Stomach (tissue), 7 donors: Measurements from ENCODE around the genes TIA1, NAGK and DYSF.

GRCh38 chr2:70104600-70105137 is 17.4 kb downstream of the PCBP1 start:
- PRO-cap: no peak
- RAMPAGE, long total RNA, 5 experiments: no peak in any of the 5 experiments
- RRBS: no CpG with 5 or more reads among the region's 6 CpGs

GRCh38 chr2:70224465-70224948 is 23.9 kb downstream of the TIA1 start:
- PRO-cap: no peak
- RAMPAGE, long total RNA, 5 experiments: no peak in any of the 5 experiments
- RRBS: no CpG with 5 or more reads among the region's 3 CpGs

- PRO-cap: unidirectional peak, plus-strand start at chr2:70248030; bidirectional peak, plus-strand start at chr2:70248762, minus-strand start at chr2:70248660
- RAMPAGE, long total RNA, 5 experiments: start-site peak on the minus strand in 5 of 5 experiments, at chr2:70248470-70248780 at its widest, 28 to 1,257 reads per replicate
- RRBS: no CpG with 5 or more reads among the region's 61 CpGs
These were observed at the start of gene TIA1 for GRCh38 chr2:70247727-70248931. Gene TIA1 (minus strand): TSS chr2:70248628.

- PRO-cap: no peak
- RAMPAGE, long total RNA, 5 experiments: no peak in any of the 5 experiments
- RRBS: no CpG with 5 or more reads among the region's 4 CpGs
These were observed 81.0 kb downstream of the TGFA start for GRCh38 chr2:70472684-70472927.

DNA sequence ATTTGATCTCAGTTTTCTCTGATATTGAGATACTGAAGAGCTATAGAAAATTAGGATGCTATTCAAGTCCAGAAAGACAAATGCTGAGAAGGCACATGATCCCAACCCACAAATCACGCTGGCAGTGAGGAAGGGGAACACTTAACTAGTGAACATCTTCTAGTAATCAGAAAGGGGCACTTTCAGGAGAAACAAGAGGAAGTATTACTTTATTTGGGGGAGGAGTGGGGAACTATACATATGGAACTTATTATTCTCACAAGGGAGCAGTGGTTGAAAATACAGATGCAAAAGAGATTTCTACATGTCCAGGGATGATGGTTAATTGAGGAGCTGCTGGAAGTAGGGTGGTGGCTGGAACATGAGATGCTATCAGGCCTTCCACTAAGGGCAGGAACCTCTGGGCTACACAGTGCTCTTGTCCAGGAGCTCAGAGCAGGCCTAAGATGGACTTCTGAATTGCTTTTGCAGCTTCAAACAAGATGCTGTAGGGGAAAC is 79.3 kb downstream of the TGFA start:
- PRO-cap: no peak
- RAMPAGE, long total RNA, 5 experiments: no peak in any of the 5 experiments
- RRBS: no CpG with 5 or more reads among the region's 1 CpG

- PRO-cap: no peak
- RAMPAGE, long total RNA, 5 experiments: no peak in any of the 5 experiments
- RRBS: no CpG with 5 or more reads among the region's 3 CpGs
These were observed 28.6 kb downstream of the TGFA start for GRCh38 chr2:70524824-70525661.

DNA sequence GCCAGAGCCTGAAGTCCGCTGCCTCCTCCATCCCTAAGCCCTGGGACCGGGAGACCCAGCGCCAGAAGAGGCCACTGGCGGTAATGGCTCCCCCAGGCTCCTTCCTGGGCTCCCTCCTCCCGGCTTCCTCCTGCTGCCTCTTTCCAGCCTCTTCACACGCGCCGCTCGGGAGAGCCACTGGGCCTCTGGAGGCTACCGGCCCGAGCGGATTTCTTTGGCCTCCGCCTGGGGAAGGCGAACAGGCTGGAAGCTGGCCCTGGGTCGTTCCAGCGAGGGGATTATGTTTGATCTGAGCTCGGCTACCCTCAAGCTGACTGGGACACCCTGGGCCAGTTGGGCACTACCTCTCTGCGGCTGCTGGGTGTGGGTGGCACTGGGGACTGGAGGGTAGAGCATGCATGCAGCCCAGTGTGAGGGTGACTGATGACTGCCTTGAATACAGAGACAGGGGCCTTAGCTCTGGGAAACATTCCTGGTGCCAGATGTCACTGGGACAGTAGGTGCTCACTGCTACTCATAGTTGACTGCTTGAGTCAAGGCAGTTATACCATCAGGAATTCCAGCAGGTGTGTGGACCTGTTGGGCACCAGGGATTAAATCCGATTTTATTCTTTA is 1.5 kb downstream of the VAX2 start:
- PRO-cap: no peak
- RAMPAGE, long total RNA, 5 experiments: no peak in any of the 5 experiments
- RRBS: 38% methylated on average over 8 of the region's 19 CpGs

DNA sequence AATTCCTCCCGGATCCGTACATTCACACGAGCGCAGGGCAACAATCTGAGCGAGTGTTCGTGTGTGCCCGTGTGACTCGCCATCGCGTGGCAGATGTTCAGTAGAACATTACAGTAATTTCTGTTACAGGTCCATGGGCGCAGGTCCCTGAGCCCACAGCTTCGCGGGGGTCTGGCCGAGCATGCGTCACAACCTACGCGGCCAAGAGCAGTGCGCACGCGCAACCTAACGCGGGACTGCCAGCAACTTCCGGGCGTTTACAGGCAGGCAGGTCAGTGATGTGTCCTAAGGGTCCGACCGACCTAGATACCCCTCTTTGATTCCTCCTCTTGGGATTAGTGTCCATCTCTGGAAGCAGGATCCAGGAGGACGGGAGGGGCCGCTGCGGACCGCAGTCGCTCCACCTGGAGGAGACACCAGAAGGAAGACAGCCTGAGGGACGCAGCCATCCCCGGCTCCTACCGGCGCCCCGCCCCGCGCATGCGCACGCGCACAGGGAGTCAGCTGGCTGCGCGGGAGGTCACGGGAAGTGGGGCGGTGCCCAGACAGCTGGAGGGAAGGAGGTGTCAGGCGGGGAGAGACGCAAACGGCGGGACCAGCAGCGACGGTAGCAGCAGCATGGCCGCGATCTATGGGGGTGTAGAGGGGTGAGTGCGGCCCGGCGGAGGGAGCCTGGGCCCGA is at the start of gene NAGK:
NAGK (plus strand) TSS at position 583 of the 682 bp plus-strand sequence.
- PRO-cap: bidirectional peak, plus-strand start at position 245 of the sequence, minus-strand start at position 173 of the sequence; bidirectional peak, plus-strand start at position 585 of the sequence, minus-strand start at position 471 of the sequence
- RAMPAGE, long total RNA, 5 experiments: start-site peak on the plus strand in 4 of 5 experiments, centred at positions 554 to 587 of the sequence, 14 to 120 reads per replicate
- RRBS: 2% methylated on average over 3 of the region's 57 CpGs

DNA sequence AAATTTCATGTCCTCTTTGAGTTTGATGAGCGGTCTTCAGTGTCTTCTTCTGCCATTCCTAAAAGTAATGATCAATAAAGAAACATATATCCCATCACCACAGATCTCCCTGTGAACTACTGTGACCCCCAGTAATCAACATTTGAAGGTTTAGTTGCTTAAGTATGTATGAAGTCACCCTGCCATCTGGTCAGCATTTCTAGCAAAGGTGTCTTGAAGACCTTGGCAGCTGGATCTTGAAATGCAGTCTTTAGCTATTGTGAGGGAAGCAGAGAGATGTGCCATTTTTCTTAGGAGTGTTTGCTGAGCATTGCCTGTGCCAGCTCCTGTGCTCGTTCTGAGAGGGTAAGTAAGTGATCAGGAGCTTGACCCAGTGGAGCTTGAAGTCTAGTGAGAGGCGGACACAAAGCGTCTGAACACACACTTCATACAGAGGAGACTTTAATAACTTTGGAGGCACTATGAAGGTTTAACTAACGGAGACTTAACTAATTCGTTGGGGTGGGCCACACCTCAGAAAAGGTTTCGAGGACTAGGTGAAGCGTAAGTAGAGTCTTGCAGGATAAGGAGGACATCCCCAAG is 1.4 kb downstream of the NAGK start:
- PRO-cap: no peak
- RAMPAGE, long total RNA, 5 experiments: start-site peak on the plus strand in 4 of 5 experiments, centred at positions 233 to 382 of the sequence, 6 to 22 reads per replicate
- RRBS: no CpG with 5 or more reads among the region's 8 CpGs

DNA sequence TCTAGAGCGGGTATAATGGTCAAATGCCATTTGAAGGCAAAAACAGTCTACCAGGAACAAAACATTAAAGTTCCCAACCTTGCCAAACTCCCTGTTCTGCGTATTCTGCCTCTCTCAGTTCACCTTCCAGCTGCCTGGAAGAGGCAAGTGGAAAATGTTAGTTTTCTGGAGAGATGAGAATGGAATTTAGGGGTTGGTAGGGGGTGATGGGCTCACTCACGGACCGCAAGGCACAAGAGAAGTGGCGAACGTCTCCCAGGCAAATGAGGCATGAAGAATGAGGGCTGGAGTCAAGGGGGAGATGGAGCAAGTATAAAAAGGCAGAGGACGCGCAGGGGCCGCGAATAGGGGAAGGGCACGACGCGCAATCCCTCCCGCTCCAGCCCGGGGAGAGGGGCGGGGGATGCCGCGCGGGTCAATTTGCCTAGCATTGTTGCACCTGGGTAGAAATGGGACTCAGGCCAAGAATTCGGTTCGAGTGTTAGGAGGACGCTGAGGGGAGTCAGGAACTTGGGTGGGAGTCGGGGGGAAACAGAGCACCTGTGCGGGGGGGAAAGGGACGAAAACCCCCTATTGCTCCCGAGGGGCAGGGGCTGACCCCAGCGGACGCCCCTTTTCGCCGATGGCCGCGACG is 655 bp downstream of the PAIP2B start:
- PRO-cap: bidirectional peak, plus-strand start at position 343 of the sequence, minus-strand start at position 264 of the sequence
- RAMPAGE, long total RNA, 5 experiments: no peak in any of the 5 experiments
- RRBS: no CpG with 5 or more reads among the region's 33 CpGs

- PRO-cap: unidirectional peak, plus-strand start at chr2:71276602; bidirectional peak, plus-strand start at chr2:71276934, minus-strand start at chr2:71276778
- RAMPAGE, long total RNA, 5 experiments: no peak in any of the 5 experiments
- RRBS: 2% methylated on average over 37 of the region's 98 CpGs
These were observed 49.7 kb upstream of the PAIP2B start for GRCh38 chr2:71276253-71277337.

DNA sequence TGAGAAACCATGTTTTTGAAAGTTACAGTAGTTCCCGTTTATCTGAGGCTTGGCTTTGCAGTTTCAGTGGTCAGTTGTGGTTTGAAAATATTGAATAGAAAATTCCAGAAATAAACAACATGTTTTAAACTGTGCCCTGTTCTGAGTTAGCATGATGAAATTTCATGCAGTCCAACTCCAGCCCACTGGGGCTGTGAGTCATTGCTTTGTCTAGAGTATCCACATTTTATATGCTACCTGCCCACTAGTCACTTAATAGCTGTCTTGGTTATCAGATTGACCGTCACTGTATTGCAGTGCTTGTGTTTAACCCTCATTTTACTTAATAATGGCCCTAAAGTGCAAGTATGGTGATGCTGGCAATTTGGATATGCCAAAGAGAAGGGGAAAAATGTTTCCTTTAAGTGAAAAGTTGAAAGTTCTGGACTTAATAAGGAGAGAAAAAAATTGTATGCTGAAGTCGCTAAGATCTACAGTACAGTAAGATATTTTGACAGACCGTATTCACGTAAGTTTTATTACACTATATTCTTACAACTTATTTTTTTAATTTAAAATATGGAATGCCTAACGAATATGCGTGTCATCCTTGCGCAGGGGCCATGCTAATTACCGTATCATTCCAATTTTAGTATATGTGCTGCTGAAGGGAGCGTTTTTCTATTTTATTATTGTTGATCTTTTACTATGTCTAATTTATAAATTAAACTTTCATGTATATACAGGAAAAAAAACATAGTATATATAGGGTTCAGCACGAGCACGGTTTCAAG is 47.8 kb downstream of the ZNF638 start:
- PRO-cap: no peak
- RAMPAGE, long total RNA, 5 experiments: no peak in any of the 5 experiments
- RRBS: no CpG with 5 or more reads among the region's 12 CpGs

GRCh38 chr2:71390355-71391107 is 58.9 kb downstream of the ZNF638 start:
- PRO-cap: no peak
- RAMPAGE, long total RNA, 5 experiments: no peak in any of the 5 experiments
- RRBS: no CpG with 5 or more reads among the region's 9 CpGs

DNA sequence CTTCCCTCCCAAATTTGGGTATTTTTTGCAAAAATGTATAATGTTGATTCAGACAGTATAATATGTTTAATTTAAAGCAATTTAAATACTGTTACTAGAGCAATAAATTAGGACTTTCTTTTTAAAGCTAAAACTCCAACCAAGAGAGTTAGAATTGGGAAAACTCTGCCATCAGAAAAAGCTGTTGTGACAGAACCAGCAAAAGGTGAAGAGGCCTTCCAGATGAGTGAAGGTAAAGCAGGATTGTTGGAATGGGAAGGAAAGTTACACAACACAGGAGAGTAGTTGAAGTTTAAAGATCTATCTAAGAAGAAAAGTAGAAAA is 38.1 kb upstream of the DYSF start:
- PRO-cap: no peak
- RAMPAGE, long total RNA, 5 experiments: start-site peak on the plus strand in 1 of 5 experiments, centred at position 136 of the sequence, 12 reads per replicate

- PRO-cap: bidirectional peak, plus-strand start at chr2:71466699, minus-strand start at chr2:71466594
- RAMPAGE, long total RNA, 5 experiments: start-site peak on the plus strand in 3 of 5 experiments, at chr2:71466670-71467372 at its widest, 24 to 27 reads per replicate
- RRBS: 5% methylated on average over 47 of the region's 102 CpGs
These were observed at the start of gene DYSF for GRCh38 chr2:71465974-71467281. Gene DYSF (plus strand): TSS chr2:71466699.

DNA sequence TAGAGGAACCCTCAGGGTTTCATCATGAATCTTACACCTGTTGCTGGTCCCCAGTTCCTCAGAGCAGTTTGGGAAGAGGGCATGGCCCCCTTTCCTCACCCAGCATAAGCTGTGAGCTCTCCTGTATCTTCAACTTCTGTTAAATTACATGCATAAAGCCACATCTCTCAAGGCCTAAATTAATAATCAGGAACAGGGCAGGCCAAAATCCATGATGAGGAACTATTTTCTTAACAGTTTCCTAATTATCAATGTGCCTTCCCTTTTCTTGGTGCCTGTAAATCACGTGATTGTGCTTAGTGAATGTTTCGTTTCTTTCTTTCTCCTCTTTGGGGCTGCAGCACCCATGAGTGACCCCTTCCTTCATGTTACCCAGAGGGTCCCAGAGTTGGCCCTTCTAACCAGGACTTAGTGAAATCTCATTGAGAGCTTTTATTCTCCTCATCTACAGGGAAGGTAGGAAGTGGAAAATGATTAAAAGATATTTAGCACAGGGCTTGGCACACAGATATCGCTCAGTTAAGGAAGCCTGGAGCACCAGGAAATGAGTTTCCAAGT is 7.9 kb downstream of the DYSF start:
- PRO-cap: no peak
- RAMPAGE, long total RNA, 5 experiments: no peak in any of the 5 experiments
- RRBS: no CpG with 5 or more reads among the region's 3 CpGs

GRCh38 chr2:71554008-71554569 is 87.6 kb downstream of the DYSF start:
- PRO-cap: no peak
- RAMPAGE, long total RNA, 5 experiments: no peak in any of the 5 experiments
- RRBS: no CpG with 5 or more reads among the region's 8 CpGs

- PRO-cap: no peak
- RAMPAGE, long total RNA, 5 experiments: no peak in any of the 5 experiments
- RRBS: no CpG with 5 or more reads among the region's 26 CpGs
These were observed 112.2 kb downstream of the DYSF start for GRCh38 chr2:71578424-71579355.

GRCh38 chr2:71614799-71615368 is 148.4 kb downstream of the DYSF start:
- PRO-cap: bidirectional peak, plus-strand start at chr2:71615146, minus-strand start at chr2:71615019
- RAMPAGE, long total RNA, 5 experiments: no peak in any of the 5 experiments
- RRBS: no CpG with 5 or more reads among the region's 6 CpGs

- PRO-cap: no peak
- RAMPAGE, long total RNA, 5 experiments: no peak in any of the 5 experiments
- RRBS: 36% methylated on average over 1 of the region's 25 CpGs
These were observed 234.4 kb downstream of the DYSF start for GRCh38 chr2:71700601-71701554.